Caco-2 (cell line): ENCODE measurements around a stretch of chr4.

DNA sequence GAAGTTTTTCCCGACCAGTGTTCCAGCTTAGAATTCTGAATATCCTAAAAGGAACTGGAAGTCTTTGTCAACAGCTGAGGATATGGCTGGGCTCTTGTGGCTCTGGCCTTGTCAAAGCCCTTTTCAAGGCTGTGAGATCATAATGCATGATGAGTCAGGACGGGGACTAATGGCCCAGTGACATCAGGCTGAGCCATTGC is 306.4 kb downstream of the PTTG2 start:
- PRO-cap: no peak
- RRBS: no CpG with 5 or more reads among the region's 2 CpGs

DNA sequence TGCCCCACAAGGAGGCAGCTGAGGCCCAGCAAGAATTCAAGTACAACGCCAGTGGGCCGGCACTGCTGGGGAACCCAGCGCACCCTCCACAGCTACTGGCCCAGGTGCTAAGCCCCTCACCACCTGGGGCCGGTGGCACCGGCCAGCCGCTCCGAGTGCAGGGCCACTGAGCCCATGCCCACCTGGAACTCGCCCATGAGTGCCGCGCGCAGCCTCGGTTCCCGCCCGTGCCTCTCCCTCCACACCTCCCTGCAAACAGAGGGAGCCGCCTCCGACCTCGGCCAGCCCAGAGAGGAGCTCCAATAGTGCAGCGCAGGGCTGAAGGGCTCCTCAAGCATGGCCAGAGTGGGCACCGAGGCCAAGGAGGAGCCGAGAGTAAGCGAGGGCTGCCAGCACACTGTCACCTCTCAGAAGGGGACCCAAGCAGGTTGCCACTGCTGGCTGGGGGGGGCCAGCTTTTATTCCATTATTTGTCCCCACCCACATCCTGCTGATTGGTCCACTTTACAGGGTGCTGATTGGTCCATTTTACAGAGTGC is 338.9 kb upstream of the KLF3 start:
- PRO-cap: no peak
- RRBS: no CpG with 5 or more reads among the region's 21 CpGs

- PRO-cap: no peak
- RRBS: no CpG with 5 or more reads among the region's 6 CpGs
Measured at GRCh38 chr4:38605795-38606449, 58.1 kb upstream of the KLF3 start.

DNA sequence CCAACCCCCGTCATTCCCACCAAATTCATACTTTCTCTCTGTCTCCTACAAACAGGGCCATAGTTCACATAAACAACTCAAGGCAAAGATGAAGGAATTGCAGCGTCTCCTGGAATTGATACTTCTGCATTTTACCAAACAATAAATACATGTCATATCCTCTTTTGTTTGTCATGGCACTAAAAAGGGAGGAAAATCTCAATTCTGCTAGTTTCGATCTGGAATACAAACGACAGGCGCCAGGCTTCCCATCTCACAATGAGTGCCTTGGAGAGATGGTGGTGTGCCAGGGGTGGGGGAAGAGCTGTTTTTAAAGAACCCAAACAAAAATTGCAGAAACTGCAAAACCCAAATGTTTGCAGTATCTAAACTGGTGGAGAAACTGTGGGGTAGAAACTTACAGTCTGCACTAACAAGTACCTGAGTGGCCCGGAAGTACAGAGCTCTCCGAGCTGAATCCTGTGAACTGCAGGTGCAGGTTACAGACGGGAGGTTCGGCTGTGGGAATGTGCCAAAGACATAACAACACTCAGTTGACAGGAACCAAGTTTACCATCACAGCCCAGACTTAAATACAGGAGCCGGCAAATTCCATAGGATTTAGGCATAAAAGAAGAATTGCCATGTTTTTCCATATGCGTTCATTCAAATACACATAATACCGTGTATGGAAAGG is 53.0 kb upstream of the KLF3 start:
- PRO-cap: no peak
- RRBS: no CpG with 5 or more reads among the region's 12 CpGs

DNA sequence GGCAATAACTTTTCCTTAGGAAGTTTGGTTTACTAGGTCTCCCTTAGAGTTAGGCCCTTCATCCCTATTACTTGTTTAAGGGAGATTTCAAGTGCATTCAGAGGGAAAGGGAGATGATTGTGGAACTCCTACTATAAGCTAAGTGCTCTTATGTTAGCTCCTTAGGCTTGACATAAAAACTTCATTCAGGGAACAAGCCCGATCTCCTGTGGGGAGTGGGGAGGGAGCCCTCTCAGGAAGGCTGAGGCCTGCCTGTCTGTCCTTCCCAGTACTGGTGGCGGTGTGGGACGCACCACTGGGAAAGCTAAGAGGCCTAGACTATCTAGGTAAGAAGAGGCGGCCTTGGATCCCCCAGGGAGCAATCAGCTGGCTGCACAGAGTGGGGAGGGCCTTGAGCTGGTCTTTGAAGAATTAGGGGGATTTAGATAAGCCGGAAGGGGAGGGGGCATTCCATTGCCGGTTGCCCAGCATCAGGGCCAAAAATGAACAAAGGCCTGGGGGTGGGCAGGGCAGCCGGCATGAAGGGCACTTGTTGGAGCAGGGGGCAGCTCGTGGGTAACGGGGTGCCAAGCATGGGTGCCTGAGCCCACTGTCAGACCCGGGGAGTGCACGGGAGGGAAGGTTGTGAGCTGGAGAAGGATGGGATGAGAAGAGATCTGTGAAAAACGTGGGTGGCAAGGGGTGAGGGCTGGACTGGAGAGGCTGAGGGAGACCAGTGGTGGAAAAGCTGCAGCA is 8.3 kb downstream of the KLF3 start:
- PRO-cap: no peak
- RRBS: 65% methylated on average over 3 of the region's 12 CpGs

DNA sequence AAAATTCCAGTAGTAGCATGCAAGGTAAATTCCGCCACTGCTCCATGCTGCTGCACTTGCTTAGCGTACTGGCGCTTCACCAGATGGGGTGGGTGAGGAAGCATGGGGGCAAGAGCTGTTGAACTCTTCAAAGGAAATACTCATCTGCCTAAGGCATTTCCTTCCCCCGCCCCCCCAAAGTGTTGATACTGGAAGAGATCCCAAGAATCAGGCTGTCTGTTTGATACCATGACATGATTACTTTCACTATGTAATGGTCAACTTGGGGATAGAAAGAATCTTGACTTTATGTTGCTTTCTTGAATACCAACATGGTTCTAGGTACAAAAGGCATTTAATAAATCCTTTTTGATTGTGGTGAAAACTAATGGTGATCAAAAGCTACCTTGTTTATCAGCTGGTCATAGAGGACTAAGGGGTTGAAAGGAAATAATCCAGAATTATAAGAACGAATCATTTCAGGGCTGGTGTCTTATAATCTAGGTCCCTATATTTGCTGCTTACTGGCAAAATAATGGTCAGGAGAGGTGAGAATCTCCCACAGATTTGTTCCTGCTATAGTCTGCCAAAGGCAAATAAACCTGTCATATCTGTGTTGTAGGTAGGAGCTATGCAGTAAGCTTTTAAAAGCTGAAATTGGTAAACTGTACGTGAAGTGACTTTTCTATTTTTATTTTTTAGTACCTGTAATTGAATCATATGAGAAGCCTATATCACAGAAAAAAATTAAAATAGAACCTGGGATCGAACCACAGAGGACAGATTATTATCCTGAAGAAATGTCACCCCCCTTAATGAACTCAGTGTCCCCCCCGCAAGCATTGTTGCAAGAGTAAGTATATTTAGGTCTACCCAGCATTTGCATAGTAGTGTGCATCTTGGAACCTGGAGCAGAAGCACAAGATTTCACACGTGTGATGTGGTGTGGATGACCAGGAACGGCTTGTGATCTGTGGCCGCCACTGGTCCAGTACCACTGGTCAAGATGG is 25.3 kb downstream of the KLF3 start:
- PRO-cap: no peak
- RRBS: no CpG with 5 or more reads among the region's 11 CpGs

GRCh38 chr4:38690170-38690672 is 26.2 kb downstream of the KLF3 start:
- PRO-cap: no peak
- RRBS: no CpG with 5 or more reads among the region's 2 CpGs

DNA sequence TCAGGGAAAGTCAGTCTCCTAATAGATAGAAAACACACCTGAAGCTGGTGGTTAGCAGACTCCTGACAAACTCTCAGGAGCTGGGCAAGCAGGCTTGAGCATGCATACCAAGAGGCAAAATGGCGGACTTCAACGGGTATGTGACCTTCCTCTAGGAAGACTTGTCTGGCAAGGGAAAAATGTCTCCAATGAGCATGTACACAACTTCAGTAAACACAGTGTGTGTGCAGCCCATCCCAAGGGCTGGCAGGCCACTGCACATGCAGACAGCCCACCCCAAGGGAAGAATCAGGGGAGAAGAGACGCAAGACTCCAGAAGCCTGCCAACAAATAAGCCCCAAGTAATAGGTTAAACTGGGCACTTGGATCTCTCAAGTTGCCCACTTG is 2.3 kb downstream of the TLR1 start:
- PRO-cap: no peak
- RRBS: no CpG with 5 or more reads among the region's 3 CpGs

DNA sequence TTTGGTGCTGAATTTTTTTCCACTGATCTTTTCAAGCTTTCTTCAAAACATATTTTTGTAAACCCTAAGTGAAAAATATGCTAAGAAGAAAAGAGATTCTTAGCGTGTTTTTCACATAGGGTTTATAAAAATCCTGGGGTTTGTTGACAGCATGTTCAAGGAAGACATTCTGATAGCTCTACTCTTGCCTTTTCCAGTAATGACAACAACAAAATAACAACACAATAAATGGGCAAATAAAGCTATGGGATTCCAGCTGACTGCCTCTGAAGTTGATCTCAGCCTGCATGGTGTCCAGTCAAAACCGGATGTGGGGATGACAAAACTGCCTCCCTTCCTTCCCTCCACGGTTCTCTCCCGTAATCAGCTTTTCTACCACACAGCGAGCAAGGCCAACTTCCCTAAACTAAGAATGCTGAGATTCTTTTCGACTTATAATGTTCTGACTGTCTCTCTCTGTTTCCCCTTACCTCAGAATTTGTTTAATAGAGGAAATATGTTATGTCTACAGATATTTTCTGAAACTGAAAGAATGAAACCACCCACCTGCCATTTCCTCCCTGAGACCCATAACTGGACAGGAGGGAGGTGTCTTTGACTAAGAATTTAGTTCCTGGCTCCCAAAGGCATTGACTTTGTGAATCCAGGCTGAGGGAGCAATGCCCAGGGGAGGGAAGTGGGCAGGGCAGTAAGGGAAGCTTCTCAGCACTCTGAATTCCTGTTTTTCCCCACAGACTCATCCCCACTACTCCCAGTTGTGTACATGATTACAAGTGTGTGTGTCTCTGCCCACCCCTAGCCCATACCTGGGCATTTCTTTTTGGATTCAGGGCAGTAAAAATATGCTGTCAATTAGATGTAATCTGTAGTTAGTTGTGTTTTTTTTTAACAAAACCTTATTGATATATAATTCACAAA is 1.0 kb upstream of the TLR1 start:
- PRO-cap: no peak
- RRBS: no CpG with 5 or more reads among the region's 6 CpGs

- PRO-cap: no peak
- RRBS: no CpG with 5 or more reads among the region's 5 CpGs
Measured at GRCh38 chr4:38825879-38826386, 21.3 kb upstream of the TLR1 start.

DNA sequence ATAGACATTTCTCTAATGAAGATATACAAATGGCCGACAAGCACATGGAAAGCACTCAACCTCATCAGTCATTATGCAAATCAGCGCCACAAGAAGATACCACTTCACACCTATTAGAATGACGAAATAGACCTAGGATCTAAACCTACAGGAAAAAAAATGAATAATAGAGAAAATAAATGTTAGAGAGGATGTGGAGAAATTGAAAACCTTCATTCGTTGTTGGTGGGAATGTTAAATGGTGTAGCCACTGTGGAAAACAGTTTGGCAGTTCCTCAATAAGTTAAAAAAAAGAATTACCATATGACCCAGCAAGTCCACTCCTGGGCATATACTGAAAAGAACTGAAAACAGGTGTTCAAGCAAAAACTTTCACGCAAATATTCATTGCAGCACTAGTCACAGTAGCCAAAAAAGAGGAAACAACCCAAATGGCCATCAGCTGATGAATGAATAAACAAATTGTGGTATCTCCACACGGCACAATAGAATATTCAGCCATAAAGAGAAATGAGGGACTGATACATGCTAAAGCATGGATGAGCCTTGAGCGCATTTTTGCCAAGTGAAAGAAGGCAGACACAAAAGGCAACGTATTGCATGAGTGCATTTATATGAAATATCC is 57.2 kb upstream of the WDR19 start:
- PRO-cap: no peak
- RRBS: no CpG with 5 or more reads among the region's 8 CpGs

DNA sequence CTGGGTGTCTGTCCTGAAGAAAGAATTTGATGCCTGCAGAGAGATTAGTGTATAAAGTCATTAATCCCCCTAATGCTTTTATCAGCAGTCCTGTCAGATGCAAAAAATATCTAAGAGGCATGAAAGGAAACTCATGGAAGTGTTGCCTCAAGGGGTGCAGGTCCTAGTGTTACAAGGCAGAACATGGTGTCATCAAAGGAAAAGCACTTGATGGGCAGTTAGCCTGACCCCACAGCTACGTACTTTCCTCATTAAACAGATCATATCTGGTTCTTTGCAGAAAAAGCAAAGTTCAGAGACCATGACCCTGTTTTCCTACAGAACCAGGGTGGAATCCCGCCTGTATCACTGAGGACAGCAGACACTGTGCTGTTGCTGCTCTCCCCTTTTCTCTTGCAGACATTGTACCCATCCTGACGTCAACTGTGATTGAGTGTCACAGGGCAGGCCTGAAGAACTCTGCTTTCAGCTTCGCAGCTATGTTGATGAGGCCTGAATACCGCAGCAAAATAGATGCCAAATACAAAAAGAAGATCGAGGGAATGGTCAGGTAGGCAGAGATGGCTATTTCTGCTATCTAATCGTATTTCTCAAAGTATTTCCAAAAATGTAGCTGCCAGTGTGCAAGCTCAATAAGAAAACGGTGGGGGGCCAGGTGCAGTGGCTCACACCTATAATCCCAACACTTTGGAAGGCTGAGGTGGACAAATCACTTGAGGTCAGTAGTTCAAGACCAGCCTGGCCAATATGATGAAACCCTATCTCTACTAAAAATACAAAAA is 91.6 kb downstream of the RFC1 start:
- PRO-cap: no peak
- RRBS: no CpG with 5 or more reads among the region's 8 CpGs

DNA sequence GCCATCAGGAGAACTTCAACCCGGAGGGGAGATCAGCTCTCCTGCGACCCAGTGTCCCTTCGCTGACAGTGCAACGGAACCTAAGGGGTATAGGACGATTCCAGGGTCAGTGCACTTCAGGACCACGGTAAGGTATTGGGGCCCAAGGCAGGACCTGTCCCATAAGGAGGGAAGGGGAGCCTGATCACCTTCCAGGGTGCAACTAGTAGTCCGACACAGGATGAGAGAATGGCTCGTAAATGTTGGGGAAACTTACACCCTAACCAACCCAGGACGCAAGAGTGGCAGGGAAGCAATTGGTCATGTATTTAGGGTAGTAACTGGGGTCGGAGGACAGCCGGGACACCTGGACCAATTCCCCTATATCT is 26.4 kb downstream of the LIAS start:
- PRO-cap: no peak
- RRBS: 88% methylated on average over 1 of the region's 11 CpGs

- PRO-cap: no peak
- RRBS: no CpG with 5 or more reads among the region's 6 CpGs
Measured at GRCh38 chr4:39565970-39566679, 38.9 kb upstream of the UGDH start.

DNA sequence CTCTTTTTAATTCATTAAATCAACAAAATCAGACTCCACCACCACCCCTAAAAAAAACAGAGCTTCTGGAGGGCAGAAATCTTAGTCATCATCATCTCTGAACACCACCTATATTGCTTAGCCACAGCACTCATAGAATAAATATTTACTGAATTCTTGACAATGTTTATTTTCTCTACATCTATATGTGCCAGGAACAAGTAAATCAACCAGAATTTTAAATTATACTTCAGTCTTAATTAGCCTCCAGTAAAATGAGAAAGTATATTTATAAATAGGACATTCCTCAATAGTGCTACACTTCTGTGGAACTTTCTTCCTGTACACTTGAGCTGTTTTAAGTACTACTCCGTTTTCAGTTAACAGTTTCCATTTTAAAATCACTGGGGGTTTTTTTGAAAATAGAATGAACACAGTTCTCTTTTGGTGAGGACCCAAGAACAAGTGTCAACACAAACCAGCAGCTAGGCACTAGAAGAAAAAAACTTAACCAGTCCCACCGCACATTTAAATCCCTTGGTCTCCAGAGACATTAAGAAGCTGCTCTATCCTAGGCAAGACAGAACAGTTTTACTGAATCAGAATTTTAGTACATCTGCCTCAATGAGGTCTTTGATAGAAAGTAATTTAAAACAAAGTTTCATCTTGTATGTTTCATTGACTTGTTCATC is 25.5 kb downstream of the SMIM14 start:
- PRO-cap: no peak
- RRBS: no CpG with 5 or more reads among the region's 2 CpGs

GRCh38 chr4:39614623-39615153 is 24.0 kb downstream of the SMIM14 start:
- PRO-cap: no peak
- RRBS: no CpG with 5 or more reads among the region's 1 CpG

GRCh38 chr4:39634950-39635540 is 3.6 kb downstream of the SMIM14 start:
- PRO-cap: no peak
- RRBS: no CpG with 5 or more reads among the region's 2 CpGs

GRCh38 chr4:39976787-39977795 is 620 bp downstream of the PDS5A start:
- PRO-cap: bidirectional peak, plus-strand start at chr4:39977418, minus-strand start at chr4:39977350; bidirectional peak, plus-strand start at chr4:39977703, minus-strand start at chr4:39977658
- RRBS: 3% methylated on average over 38 of the region's 116 CpGs

DNA sequence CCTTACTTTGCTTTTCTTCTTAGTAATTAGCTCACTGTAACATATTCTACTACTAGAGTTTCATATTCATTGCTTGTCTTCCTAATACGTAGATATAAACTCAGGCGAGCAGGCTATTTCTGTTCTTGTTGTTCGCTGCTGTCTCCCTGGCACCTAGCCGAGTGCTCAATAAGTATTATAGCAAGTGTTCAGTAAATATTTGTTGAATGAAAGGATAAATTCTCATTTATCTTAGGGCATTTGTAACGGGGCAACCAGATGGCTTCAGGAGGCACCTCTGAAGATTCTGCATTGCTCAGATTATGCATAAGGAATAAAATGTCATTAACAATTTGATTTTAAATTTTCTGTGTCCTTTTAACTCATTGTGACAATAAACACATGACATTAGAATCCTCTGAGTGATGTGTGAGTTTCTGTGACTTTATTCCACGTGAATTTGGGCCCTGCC is 6.7 kb upstream of the RHOH start:
- PRO-cap: no peak
- RRBS: no CpG with 5 or more reads among the region's 6 CpGs

- PRO-cap: no peak
- RRBS: no CpG with 5 or more reads among the region's 12 CpGs
Measured at GRCh38 chr4:40190529-40191331, 6.1 kb upstream of the RHOH start.